Uterus (tissue), 7 donors: ENCODE measurements around the gene H2AZ2.

DNA sequence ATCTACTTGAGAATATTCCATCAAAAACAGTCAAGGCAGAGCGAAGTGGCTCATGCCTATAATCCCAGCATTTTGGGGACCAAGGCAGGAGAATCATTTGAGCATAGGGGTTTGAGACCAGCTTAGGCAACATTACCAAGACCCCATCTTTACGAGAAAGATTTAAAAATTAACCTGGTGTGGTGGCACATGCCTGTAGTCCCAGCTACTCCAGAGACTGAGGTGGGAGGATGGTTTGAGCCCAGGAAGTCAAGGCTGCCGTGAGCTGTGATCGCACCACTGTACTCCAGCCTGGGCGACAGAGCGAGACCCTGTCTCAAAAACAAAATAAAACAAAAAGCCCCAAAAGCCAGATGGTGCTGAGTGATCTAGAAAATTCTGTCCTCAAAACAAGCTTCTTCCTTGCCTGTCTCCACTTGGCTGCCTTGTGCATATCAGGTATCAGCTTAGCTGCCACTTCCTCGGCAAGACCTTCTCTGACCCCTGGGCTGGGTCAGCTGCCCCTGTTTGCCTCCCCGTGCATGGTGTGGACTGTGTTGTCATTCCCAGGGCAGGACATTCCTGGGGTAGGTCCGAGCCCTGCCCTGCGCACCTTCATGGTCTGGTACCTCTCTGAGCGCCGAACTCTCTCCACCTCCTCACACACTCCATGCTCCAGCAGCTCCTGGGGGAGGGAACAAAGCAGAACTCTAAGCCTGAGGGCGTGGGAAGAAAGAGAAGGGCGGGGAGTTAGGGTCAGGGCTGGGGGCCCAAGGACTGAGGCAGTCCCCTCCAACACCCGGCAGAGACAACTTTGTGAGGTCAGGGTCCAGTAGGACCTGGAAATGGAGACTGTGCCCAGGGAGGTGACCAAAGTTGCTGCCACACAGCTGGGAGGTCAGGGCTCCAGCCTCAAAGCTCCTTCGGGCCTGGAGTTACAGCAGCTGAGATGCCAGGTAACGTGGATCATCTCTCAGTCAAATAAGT lies 3.9 kb downstream of the POLM start:
- PRO-cap, 4 experiments: no peak in any of the 4 experiments
- RAMPAGE, long total RNA, 2 experiments: no peak in any of the 2 experiments
- RRBS: no CpG with 5 or more reads among the region's 17 CpGs

DNA sequence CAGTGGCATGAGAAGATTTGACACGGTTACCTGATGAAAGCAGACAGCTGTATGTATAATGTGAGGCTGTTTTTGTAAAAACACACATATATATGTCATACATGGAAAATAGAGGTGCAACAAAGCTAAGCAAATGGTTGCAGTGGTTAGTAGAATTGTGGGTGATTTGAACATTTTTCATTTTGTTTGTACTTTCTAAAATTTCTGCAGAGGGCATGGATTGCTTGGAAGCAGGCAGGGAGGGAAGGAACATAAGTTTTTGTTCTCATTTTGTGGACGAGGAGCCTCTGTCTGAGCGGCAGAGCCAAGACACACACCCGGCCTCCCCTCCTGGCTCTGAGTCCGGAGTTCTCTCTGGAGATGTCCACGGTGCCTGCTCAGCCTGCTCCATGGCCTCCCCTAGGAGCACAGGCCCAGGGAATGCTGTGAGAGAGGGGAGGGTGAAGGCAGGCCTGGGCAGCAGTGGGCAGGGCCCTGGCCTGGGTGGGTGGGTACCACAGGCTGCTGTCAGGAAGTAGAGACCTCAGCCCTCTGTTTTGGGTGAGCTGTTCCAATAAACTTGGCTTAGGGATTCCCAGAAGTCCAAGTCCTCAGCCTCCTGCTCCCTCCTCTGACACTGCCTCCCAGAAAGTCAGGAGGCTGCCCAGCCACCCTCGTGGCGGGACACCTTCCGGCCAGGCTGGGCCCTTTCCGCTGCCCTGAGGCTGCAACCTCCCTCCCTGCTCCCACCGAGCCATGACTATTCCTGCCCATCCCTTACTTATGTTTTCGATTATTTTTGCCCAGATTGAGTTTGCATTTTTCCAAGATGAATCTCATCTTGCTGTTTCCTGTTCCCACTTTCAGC lies 5.5 kb upstream of the POLM start:
- PRO-cap, 4 experiments: peak in 1 of 4 experiments; most common plus-strand start position 339 of the sequence (in 1)
- RAMPAGE, long total RNA, 2 experiments: no peak in any of the 2 experiments
- RRBS: no CpG with 5 or more reads among the region's 12 CpGs

- PRO-cap, 4 experiments: peak in 4 of 4 experiments; most common plus-strand start chr7:44146378 (in 2); most common minus-strand start chr7:44146141 (in 3)
- RAMPAGE, long total RNA, 2 experiments: start-site peak on the minus strand in 1 of 2 experiments, at chr7:44146130-44146144 at its widest, 14 reads per replicate
- RRBS: 5% methylated on average over 26 of the region's 59 CpGs
Measured at GRCh38 chr7:44145846-44146580, 4.9 kb upstream of the MYL7 start.

- PRO-cap, 4 experiments: peak in 1 of 4 experiments; most common plus-strand start chr7:44258165 (in 1); most common minus-strand start chr7:44257817 (in 1)
- RAMPAGE, long total RNA, 2 experiments: no peak in any of the 2 experiments
- RRBS: no CpG with 5 or more reads among the region's 11 CpGs
Measured at GRCh38 chr7:44257645-44258219, 57.0 kb downstream of the YKT6 start.

DNA sequence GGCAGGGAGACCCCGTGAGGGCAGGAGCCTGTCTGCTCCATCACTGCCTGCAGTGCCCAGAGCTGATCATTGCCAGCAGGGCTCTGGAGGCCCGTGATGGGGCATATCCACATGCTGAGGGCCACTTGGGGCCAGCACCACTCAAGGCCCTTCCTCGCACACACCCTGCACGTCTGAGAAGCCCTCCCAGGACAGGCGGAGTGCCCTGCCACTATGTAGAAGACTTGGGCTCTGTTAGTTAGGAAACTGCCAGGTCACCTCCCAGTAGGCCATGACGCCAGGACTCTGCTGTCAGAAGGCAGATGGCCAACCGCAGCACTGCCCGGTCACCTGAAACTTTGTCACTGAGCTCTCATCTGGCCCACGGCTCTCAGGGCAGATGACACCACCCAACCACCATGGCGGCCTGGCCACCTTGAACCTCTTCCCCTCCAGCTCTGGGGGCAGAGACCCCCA lies 42.0 kb downstream of the CAMK2B start:
- PRO-cap, 4 experiments: no peak in any of the 4 experiments
- RAMPAGE, long total RNA, 2 experiments: no peak in any of the 2 experiments
- RRBS: no CpG with 5 or more reads among the region's 10 CpGs

GRCh38 chr7:44320659-44321554 lies 4.5 kb downstream of the CAMK2B start:
- PRO-cap, 4 experiments: no peak in any of the 4 experiments
- RAMPAGE, long total RNA, 2 experiments: no peak in any of the 2 experiments
- RRBS: 5% methylated on average over 2 of the region's 18 CpGs

GRCh38 chr7:44535926-44536410 lies 5.2 kb downstream of the NPC1L1 start:
- PRO-cap, 4 experiments: no peak in any of the 4 experiments
- RAMPAGE, long total RNA, 2 experiments: no peak in any of the 2 experiments
- RRBS: no CpG with 5 or more reads among the region's 15 CpGs

GRCh38 chr7:44539868-44540590 lies 1.1 kb downstream of the NPC1L1 start:
- PRO-cap, 4 experiments: no peak in any of the 4 experiments
- RAMPAGE, long total RNA, 2 experiments: no peak in any of the 2 experiments
- RRBS: no CpG with 5 or more reads among the region's 22 CpGs

- PRO-cap, 4 experiments: peak in 1 of 4 experiments; most common plus-strand start chr7:44596231 (in 1); most common minus-strand start chr7:44596078 (in 1)
- RAMPAGE, long total RNA, 2 experiments: no peak in any of the 2 experiments
- RRBS: no CpG with 5 or more reads among the region's 2 CpGs
Measured at GRCh38 chr7:44595989-44596379, 10.4 kb upstream of the OGDH start.

DNA sequence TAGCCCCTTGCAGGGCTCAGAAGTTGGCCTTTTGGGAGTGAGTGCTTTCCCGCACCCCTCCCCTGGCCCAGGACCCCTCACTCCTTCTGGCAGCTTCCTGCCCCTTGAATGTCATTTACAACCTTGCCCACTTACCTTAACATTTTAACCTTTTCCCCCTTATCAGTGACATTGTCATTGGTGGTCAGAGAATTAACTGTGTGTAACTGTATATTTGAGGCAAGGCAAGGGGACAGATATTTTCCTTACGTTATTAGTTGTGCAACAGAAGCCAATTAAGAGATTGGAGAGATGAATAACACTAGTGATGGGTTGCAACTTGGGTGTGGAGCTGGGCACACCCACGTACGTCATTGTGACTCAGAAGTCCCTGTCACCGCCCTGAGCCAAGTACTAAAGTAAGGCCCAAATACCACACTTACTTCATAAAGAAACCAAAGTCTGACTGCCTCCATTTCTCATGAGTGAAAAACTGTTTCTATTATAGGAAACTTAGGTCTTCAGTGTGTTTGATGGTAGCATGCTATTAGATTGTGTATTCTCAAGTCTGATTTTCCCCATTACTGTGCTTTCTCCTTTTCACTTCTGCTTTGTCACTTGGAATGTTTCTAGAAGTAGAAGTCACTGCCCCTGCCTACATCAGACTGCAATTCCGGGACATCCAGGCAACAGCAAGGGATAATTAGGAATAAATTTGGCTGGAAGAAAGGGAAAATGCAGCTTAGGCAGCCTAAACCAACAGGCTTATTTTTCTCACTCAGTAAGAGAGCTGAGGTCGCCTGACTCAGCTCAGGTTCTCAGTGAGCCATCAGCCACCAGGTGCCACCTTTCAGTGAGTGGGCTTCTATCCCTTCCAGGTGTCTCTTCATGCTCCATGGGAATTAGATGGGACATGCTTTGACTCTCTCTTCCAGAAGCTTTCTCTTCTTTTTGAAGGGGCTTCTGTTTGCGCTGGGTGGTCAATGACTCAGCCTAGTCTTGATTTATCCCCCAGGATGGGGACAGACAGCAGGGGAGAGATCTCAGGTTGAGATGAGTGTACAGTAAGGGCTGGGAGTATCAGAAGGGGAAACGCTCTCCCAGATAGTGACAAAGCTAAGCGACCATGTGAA lies 31.9 kb downstream of the OGDH start:
- PRO-cap, 4 experiments: peak in 3 of 4 experiments; most common plus-strand start position 426 of the sequence (in 3)
- RAMPAGE, long total RNA, 2 experiments: no peak in any of the 2 experiments
- RRBS: no CpG with 5 or more reads among the region's 10 CpGs

DNA sequence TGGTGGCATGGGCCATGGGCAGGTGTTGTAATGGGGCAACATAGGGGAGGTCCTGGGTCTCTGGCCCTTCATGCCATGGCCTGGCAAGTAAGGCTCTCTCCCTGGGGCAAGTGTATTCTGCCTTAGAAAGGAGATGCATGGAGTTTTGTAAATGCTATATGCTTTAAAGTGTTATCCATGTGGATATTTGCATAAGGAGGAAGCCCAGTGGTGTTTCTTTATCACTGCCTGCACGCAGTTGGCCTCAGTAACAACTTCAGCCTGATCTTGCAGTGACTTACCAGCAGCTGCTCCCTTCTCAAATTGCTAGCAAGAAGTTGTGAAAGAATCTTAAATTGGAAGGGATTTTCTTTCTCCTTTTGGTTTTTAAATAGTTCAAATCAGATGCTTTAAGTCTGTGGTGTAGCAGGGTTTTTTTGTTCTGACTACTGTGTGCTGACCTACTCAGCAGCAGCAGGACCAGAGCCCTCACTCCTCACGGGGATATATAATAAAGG lies 40.0 kb downstream of the OGDH start:
- PRO-cap, 4 experiments: no peak in any of the 4 experiments
- RAMPAGE, long total RNA, 2 experiments: no peak in any of the 2 experiments
- RRBS: no CpG with 5 or more reads among the region's 2 CpGs

DNA sequence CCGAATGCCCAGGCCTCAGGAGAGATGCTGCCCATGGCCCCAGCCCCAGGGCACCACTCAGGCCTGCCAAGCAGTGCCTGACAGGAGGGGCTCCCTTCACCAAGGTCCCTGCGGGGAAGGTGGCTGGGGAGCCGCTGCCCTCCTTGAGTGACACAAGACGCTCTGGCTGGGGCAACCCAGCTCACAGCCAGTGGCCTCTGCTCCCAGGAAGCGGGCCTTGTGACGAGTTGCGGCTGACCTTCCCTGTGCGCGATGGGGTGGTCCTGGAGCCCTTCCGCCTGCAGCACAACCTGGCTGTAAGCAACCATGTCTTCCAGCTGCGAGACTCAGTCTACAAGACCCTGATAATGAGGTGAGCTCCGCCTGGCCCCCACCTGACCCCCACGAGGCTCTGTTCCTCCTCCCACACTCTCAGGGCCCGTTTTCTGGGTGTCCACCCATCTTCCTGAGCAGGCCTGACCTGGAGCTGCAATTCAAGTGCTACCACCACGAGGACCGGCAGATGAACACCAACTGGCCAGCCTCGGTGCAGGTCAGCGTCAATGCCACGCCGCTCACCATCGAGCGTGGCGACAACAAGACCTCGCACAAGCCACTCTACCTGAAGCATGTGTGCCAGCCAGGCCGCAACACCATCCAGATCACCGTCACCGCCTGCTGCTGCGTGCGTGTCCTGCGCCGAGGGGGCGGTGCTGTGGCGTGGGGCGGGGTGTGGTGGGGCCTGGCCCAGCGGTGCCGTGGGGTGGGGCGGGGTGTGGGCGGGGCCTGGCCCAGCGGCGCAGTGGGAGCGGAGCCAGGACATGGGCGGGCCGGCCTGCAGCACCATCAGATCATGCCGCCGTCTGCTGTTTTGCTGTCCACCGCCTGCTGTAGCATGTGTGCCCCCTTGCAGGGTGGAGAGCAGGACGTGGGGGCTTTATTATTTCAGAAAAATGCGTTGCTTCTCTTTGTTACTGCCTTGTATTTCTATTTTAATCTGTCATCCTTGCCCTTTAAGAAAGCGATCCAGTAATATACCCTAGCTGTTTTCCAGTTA lies 12.9 kb downstream of the ZMIZ2 start:
- PRO-cap, 4 experiments: peak in 2 of 4 experiments; most common minus-strand start position 643 of the sequence (in 2)
- RAMPAGE, long total RNA, 2 experiments: start-site peak on the plus strand in 1 of 2 experiments, centred at position 380 of the sequence, 19 reads per replicate
- RRBS: no CpG with 5 or more reads among the region's 49 CpGs

GRCh38 chr7:44767372-44768393 lies 19.0 kb downstream of the ZMIZ2 start:
- PRO-cap, 4 experiments: peak in 4 of 4 experiments; most common plus-strand start chr7:44768265 (in 4)
- RAMPAGE, long total RNA, 2 experiments: start-site peak on the plus strand in 1 of 2 experiments, at chr7:44767529-44767634 at its widest, 15 reads per replicate
- RRBS: 65% methylated on average over 7 of the region's 22 CpGs

DNA sequence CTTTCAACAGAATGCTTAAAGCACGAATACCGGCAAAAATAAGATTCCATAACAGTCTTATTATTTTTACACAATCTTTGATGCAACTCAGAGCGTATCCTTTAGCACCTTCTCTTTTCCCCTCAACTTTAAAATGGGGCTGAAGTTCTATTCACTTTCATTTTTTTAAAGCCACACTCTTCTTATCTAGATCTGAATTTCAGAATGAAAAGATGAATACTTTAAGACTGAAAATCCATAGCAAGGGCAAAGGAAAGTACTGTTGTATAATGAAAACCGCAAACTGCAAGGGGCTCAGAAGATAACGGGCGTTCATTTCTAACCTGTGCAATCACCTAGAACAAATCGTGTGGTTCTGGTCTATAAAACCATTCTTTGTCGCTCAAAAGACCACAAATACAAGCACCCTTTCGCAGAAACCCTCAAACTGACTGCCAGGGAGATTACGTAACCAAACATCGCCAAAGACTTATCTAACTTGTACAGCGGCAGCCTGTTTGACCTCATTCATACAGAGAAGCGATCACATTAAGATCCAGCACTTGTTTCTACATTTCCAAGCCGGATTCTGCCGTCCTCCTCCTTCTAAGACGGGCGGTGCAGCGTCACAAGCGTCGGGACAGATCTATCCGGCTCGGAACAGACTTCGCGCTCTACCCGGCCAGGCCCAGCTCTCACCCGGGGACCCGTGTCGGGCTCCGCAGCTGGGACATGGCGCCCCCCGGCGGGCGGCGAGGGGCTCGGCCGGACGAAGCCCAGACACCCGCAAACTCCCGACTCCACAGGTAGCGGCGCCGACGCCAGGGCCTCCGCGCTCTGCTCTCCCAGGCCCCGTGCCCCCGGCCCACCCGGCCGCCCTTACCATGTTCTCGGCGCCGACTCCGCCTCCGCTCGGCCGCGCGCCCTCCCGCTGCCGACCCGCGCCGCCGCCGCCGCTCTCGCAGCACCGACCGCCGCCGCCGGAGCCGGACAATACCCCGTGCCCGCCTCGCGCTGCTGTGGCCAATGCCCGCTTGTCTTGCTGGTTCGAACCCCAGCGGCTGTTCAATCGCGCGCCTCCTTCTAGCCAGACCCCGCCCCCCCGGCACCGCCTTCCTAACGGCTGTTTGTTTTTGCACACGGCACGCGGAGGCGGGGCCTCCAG lies at the start of gene H2AZ2:
Gene H2AZ2, minus strand, starts transcription at position 981 of the 1,144 bp plus-strand sequence.
- PRO-cap, 4 experiments: peak in 4 of 4 experiments; most common plus-strand start position 506 of the sequence (in 2); most common minus-strand start position 627 of the sequence (in 4)
- RAMPAGE, long total RNA, 2 experiments: start-site peak on the minus strand in 1 of 2 experiments, centred at position 916 of the sequence, 113 reads per replicate
- RRBS: 2% methylated on average over 32 of the region's 91 CpGs

- PRO-cap, 4 experiments: no peak in any of the 4 experiments
- RAMPAGE, long total RNA, 2 experiments: no peak in any of the 2 experiments
- RRBS: 93% methylated on average over 1 of the region's 13 CpGs
Measured at GRCh38 chr7:44963991-44964434, 14.8 kb downstream of the MYO1G start.

DNA sequence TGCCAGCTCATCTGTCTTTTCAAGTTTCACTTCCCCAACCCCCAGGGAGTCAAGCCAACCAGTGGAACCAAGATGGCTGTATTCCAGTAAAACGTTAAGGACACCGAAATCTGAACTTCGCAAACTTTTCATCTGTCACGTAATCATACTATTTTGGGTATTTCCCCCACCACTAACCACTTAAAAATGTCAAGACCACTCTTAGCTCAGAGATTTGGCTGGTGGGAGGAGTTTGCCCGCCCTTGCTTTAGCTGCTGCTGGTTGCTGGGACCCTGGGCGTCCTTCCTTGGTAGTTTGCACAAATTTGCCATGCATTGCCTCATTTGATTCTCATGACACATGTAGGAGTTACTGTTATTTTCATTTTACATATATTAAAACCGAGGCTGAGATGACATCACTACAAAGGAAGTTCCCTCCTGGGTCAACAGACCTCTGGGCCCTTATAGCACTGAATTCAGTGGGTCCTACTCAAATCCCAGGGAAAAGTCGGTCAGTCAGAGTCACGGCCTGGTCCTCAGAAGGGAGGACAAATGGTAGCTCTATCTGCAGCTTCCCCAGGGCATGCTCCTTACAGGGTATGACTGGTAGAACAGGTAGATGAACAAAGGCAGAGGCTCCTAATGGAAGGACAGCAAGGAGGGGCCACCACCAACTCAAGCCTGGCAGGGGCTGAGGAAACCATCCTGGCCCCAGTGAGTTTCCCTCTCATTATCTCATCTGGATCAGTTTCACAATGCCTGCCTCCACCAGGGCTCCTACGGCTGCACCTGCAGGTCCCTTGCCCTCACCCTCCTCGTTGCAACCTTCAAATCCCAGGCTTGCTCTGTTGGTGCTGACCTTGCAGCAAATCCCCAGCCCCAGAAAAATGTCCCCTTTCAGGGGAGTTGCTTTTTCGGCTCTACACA lies 2.0 kb upstream of the MYO1G start:
- PRO-cap, 4 experiments: no peak in any of the 4 experiments
- RAMPAGE, long total RNA, 2 experiments: no peak in any of the 2 experiments
- RRBS: no CpG with 5 or more reads among the region's 12 CpGs

DNA sequence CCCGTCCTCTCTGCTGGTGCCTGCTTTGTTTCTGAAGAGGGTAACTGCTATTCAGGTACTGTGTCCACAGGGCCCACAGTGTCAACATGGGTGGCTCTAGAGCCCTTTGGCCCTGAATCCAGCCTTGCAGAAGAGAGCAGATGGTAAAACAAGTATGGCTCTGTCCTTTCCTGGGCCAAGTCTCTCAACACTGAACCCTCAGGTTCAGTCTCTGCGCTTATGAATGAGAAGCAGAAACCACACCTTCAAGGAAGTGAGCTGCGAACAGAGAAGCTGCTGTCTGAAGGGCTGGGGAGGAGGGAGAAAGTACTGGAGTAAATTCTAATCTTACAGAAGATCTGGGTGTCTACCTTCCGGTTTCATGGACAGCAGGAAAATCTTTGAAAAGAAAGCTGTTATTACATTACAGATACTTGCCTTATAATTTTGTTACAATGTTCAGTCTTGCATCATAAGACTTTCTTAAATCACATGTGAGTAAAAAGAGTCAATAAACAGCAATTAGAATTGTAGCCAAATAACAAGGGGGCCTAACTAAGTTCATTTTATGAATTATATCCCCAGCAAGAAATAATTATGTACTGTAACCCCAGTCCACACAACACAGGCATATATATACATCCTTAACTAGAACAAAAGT lies 4.1 kb downstream of the TBRG4 start:
- PRO-cap, 4 experiments: no peak in any of the 4 experiments
- RAMPAGE, long total RNA, 2 experiments: no peak in any of the 2 experiments
- RRBS: no CpG with 5 or more reads among the region's 4 CpGs

DNA sequence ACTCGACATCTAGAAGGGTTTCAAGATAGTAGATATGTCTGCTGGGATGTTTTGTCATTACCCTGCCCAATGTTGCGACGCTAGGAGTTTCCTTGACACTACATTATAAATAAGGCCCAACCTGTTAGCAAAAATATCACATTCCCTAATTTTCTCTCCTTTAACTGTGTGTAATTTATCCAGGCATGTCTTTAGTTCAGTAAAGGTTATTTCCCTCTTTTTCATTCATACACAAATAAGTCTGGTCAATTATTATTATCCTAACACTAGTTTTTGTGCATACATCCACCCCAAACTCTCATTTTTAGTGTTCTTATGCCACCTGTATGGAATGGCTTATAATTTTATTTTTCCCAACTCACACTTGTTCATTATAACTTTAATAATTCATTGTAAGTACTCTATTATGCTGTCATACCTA lies 145.3 kb downstream of the CCDC201 start:
- PRO-cap, 4 experiments: no peak in any of the 4 experiments
- RAMPAGE, long total RNA, 2 experiments: start-site peak on the minus strand in 1 of 2 experiments, centred at position 185 of the sequence, 11 reads per replicate
- RRBS: no CpG with 5 or more reads among the region's 3 CpGs

DNA sequence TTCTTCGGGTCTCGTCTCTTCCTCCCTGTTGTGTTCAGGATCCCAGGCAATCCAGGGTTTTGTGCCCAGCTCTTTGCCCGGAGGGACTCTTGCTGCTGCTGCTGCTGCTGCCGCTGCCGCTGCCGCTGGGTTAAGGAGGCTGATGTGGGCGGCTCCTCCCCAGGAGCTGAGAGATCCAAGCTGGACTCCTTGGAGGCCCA lies 6.9 kb downstream of the CCDC201 start:
- PRO-cap, 4 experiments: no peak in any of the 4 experiments
- RAMPAGE, long total RNA, 2 experiments: no peak in any of the 2 experiments
- RRBS: no CpG with 5 or more reads among the region's 7 CpGs

DNA sequence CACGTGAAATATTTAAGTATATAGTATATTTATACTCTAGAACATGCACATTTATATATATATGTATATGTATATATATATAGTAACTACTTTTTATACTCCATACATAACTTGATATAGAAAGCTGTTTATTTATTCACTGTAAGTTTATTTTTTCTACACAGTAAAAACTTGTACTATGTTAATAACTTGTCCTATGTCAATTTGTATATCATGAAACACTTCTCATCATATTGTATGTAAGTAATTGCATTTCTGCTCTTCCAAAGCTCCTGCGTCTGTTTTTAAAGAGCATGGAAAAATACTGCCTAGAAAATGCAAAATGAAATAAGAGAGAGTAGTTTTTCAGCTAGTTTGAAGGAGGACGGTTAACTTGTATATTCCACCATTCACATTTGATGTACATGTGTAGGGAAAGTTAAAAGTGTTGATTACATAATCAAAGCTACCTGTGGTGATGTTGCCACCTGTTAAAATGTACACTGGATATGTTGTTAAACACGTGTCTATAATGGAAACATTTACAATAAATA lies 4.9 kb downstream of the IGFBP1 start:
- PRO-cap, 4 experiments: no peak in any of the 4 experiments
- RAMPAGE, long total RNA, 2 experiments: no peak in any of the 2 experiments
- RRBS: no CpG with 5 or more reads among the region's 4 CpGs